ENCODE measurements around the genes MYOCD, HS3ST3B1 and PMP22.

DNA sequence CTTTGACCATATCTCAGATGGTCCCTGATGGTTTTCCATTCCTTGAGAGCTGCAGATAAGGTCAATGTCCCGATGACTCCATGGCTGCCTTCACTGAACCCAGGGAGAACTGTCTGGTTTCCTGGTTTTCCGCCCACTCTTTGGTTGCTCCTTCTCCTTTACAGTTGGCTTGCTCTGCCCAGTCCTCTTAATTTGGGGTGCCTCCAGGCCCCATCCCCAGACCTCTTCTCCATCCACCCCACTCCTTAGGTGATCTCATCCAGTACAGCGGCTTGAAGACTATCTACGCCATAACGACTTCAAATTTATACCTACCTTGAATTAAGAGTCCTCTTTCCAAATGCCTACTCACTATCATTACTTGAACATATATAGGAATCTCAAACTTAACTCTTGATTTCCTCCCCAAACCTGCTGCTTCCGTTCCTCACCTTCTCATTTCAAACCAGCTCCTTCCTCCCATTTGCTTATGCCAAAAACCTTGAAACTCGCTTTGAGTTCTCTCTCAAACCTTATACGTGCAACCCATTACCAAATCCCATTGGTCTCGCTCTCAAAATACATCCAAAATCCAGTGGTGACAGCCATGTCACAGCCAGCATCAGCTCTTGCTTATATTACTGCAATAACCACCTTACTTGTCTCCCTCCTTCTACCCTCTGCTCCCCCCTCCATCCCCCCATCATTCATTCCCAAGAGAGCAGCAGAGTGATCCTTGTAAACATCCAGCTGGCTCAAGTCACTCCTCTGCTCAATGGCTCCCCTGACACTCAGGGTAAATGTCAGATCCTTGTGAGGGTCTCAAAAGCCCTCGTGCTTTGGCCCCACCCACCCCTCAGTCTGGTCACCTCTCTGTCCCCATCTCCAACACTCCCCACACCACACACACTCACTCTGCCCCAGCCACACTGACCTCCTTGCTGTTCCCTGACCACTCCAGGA, 28.6 kb downstream of the GAS7 start:
- PRO-cap, result no peak

DNA sequence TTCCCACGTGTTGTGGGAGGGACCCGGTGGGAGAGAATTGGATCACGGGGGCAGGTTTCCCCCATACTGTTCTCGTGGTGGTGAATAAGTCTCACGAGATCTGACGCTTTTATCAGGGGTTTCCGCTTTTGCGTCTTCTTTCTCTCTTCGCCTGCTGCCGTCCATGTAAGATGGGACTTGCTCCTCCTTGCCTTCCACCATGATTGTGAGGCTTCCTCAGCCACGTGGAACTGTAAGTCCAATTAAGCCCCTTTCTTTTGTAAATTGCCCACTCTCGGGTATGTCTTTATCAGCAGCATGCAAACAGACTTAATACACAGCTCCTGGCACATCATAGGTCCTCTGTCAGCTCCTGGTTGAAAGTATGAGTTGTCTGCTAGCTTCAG, 81.1 kb downstream of the MYH13 start:
- PRO-cap, result no peak

GRCh38 chr17:10698327-10698846, 993 bp downstream of the ADPRM start:
- PRO-cap, result no peak

- PRO-cap, result no peak
These were observed 13.5 kb downstream of the TMEM220 start for GRCh38 chr17:10716280-10716809.

DNA sequence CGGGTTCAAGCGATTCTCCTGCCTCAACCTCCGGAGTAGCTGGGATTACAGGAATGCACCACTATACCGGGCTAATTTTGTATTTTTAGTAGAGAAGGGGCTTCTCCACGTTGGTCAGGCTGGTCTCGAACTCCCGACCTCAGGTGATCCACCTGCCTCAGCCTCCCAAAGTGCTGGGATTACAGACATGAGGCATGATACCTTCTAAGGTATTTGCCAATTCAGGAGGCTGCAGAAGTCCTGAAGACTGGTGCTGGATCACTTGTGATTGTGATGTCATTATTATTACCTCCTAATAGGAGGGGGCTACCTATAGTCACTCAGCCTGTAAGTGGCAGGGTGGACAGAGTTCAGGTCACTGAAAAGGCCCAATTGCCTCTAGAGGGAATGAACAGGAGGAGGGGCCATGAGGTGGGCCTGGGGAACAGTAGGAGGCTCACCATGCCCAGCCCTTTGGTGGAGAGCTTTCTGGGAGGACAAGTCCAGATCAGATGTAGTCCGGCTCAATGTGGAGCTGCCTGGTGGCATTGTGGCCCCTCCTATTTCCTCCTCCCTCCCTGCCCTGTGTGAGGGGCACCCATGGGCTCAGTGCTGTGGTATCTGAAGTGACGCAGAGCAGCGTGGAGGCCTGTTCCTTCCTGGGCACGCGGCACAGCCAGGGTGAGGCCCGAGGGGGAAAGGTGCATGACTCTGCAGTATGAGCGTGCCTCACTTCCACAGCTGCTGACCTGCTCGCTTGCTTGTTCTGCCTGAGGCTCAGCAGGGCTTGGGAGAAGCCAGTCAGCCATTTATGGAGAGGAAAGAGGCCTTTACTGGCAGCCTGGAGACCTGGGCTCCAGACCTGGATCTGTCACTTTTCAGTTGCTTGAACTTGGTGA, 12.0 kb downstream of the TMEM238L start:
- PRO-cap, result no peak

DNA sequence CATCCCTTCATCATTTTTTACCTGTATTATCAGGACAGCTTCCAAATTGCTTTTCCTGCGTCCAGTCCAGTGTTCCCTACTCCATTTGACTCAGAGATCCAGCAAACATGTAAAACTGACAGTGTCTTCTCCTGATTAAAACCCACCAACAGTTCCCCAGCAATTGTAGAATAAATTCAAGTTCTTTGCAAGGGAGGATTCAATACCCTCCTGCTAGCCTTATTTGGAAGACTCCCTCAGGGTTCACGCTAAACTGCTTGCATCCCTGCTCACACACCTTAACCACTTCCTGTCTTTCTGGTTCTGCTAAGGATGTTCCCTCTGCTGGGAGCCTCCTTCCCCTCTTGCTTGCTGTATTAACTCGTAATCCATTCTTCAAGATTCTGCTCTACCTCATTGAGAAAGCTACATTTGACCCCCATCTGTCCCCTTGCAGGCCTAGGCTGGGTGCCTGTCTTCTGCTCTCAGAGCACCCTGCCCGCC, 2.4 kb upstream of the SHISA6 start:
- PRO-cap, result no peak

DNA sequence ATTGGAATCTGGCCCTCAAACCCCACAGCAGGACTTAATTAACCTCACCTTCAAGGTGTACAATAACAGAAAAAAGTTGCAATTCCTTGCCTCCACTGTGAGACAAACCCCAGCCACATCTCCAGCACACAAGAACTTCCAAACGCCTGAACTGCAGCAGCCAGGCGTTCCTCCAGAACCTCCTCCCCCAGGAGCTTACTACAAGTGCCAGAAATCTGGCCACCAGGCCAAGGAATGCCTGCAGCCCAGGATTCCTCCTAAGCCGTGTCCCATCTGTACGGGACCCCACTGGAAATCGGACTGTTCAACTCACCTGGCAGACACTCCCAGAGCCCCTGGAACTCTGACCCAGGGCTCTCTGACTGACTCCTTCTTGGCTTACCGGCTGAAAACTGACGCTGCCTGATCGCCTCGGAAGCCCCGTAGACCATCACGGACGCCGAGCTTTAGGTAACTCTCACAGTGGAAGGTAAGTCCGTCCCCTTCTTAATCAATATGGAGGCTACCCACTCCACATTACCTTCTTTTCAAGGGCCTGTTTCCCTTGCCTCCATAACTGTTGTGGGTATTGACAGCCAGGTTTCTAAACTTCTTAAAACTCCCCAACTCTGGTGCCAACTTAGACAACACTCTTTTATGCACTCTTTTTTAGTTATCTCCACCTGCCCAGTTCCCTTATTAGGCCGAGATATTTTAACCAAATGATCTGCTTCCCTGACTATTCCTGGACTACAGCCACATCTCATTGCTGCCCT, 23.1 kb downstream of the ZNF18 start:
- PRO-cap, result no peak

- PRO-cap, result no peak
These were observed 22.2 kb downstream of the ZNF18 start for GRCh38 chr17:11975024-11975549.

DNA sequence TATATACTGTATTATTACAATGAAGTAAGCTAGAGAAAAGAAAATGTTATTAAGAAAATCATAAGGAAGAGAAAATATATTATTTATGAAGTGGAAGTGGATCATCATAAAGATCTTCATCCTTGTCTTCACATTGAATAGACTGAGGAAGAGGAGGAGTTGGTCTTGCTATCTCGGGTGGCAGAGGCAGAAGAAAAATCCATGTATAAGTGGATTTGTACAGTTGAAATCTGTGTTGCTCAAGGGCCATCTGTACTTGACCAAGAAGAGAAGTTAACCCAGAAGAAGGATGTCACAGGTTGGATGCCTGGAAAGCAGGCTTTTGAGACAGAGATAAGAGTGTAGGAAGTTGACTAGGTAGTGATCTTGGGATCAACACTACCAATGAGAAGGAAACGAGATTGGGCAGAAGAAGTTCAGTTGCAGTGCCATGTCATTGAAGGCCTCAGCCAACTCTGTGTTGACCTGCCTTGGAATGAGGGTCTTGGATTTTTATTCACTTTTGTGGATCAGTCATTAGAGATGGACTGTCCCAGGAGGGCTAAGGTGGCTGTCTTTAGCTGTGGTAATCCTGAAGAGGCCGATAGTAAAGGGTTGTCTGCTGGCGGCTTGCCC, 117.8 kb downstream of the MAP2K4 start:
- PRO-cap, result no peak

GRCh38 chr17:12619406-12619964, 46.2 kb upstream of the MYOCD start:
- PRO-cap, result no peak

DNA sequence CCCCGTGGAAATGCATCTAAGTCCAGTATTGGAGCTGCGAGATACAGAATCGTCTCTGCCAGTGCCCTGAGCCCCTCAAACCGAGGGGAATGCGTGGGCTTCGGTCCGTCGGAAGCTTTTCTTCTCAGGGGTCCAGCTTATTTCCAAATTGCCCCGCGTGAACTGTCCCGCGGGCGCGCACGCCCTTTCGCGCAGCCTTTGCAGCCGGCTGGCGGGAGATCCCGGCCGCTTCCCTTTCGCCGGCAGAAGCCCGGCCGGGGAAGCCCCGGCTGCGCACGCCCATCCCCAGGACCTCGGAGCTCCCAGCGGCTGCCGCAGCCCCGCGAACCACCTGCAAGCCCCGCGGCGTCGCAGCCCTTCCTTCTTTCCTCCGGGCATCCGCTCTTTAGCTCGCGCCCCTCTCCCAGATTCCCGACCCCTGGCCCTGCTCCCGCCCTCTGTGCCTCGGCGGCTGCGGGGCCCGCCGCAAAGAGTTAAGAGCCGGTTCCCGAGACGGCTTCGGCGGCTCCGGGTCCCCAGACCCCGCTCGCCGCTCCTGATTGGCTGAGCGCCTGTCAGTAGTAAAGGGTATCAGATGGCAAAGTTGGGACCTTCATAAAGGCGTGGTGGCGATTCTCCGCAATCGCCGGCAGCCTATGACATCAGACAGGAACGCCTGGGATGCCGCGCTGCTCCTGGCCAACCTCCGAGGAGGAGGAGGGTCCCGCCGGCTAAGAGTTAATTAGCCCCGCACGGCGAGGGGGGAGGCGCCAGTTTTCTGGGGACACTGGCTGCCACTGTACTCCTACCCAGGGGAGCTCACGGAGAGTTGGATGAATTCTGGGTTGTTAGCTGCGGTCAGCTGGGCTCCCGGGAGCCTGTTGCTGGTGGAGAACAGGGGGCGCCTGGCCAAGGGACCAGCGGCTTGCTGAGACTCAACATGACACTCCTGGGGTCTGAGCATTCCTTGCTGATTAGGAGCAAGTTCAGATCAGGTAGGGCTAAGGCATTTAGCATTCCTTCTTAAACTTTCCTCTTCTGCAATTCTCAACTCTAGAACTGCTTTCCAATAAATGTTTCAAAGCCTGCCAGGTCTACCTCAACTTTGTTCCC, at the start of gene MYOCD:
Gene MYOCD (plus strand): TSS at position 621 of the 1,092 bp plus-strand sequence.
- PRO-cap, result no peak

DNA sequence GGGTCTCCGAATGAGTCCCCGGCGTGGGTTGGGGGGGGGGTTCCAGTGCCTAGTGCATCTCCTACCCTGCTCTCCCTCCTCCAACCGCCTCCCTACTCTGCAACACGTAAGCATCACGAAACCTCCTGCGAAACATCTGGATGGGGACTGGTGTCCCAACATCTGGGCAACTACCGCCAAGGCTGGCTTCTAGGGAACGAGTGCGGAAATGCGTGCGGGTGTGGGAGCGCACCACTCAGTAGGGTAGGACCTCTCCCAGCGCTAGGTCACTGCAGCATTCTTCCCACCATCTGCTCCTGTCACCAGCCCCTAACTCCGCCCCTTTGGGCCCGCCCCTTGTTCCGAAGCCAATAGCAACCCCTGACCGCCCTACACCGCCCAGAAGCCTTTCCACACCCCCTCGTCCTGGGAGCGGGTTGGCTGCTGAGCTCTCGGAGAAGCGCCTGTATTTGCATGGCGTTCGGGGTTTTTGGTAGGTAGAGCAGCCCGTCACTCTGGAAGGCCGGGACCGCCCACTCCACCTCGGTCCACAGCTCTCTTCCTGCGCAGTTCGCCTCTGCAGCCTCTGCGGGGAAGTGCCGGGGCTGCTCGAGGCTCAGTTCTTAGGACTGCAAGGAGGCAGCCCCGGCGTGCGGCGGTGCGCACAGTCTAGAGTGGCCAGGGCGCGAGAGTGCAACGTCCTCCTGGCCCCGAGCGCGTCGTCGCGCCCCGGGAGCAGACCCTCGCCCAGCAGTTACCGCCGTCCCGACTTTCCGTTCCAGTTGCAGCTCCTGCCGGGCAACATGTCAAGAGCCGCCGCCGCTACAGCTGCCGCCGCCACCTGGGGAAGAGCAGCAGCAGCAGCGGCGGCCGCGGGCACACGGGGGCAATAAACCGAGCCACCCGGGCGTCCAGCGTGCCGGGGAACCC, at the start of gene HS3ST3B1:
Gene HS3ST3B1 (plus strand): TSS at position 546 of the 909 bp plus-strand sequence.
- PRO-cap, result bidirectional peak, plus-strand start at position 548 of the sequence, minus-strand start at position 295 of the sequence

DNA sequence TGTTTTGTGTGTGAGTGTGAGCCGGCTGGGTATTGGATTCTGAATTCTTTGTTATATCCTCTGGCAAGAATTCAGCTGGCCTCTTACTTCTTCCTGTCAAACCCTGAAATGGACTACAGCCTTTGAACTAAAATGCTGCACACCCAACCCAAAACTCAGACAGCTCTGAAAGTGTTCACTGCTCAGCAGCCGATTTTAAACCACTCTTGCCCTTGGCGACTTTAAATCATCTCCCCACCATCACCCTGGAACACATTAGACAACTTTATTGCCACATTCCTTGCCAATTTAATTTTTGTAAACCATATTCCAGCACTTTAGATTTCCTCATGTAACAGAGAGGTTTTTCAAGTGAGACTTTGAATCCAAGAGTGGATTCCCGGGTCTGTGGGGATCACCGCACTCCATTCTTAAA, 461.1 kb downstream of the PMP22 start:
- PRO-cap, result no peak

- PRO-cap, result no peak
These were observed 152.0 kb downstream of the PMP22 start for GRCh38 chr17:15113112-15113504.

DNA sequence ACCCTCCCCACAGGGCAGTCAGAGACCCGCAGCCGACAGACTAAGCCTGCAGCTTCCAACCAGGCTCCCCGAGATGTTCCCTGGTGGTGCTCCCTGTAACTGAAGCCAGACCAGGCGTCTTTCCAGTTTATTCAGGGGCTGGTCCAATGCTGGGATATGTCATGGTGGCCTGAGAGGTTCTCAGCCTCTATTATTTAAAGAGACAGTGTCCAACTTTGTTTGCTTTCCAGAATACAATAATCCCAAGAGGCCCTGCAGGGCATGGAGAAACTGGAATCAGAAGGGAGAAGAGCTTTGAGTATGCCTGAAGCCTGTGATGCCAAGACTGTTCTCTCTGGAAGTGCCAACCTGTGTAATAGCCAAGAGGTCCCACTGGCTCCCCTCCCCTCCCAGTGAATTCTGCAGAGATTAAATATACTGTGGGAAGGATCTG, at the start of gene PMP22:
Gene PMP22 (minus strand): TSS at position 101 of the 433 bp plus-strand sequence.
- PRO-cap, result unidirectional peak, minus-strand start at position 101 of the sequence

DNA sequence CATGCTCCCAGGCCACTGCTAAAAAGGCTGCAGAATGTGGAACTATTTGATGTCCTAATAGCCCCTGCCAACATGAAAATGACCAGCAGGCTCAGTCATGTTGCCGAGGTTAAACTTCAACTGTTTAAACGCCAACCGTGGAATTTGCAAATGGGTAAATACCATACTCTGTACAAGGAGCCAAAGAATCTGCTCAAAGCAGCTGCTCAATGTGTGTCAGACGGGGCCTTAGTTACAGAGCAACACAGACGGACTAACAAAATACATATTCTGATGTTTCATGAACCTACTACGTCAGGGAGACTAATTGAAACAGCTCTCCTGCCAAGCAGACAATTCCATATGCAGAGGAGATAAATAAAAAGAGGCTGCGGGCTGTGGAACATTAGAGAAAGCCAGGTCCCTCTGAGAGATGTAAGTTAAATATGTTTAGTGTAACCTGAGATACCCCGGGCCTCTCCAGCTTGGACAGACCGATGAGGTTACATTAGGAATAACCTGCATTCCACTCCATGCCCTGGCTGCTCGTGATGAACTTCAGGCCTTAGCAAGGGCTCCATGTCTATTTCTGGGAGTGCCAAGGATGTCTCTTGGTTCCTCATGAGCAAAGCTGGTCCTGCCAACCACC, 33.1 kb downstream of the CDRT4 start:
- PRO-cap, result no peak

DNA sequence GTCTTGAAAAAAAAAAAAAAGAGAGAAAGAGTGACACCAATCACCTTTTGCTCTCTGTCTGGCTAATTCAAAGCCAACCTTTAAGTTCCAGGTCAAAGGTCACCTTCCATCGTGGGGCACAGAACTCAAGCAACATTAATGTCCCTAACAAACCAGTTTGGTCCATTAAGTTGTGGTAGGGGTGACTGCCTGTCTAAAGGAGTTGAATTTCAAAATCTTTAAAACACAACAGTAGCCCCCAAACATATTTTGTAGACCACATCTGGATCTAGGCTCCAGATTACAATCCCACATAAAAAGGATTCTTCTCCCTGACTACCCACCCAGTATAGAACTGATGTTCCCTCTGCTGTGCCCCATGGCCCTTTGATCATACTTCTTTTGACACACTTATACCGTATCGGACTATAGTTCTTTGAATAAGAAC, 6.3 kb upstream of the CDRT4 start:
- PRO-cap, result no peak

DNA sequence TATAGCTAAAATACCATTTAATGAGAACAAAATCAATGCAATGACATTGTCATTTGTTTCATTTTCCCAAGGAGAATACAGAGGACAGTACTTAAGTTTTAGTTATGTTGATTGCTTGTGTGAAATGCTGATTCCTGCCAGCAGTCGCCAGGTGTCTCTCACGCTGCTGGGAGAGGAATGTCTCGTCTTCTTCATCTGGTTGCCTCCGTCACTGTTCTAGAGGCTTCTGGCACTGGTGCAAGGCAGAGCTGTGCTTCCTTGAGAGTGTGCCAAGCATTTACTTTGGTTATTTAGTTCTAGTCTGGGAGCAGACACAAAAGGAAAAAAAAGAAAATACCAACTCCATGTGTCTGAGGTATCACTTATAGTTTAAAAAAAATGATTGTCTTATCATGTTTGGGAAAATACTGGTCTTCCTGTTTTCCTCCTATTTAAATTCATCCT, 10.6 kb upstream of the TVP23C start:
- PRO-cap, result no peak

- PRO-cap, result no peak
These were observed 26.1 kb upstream of the FBXW10B start for GRCh38 chr17:15645644-15645877.

DNA sequence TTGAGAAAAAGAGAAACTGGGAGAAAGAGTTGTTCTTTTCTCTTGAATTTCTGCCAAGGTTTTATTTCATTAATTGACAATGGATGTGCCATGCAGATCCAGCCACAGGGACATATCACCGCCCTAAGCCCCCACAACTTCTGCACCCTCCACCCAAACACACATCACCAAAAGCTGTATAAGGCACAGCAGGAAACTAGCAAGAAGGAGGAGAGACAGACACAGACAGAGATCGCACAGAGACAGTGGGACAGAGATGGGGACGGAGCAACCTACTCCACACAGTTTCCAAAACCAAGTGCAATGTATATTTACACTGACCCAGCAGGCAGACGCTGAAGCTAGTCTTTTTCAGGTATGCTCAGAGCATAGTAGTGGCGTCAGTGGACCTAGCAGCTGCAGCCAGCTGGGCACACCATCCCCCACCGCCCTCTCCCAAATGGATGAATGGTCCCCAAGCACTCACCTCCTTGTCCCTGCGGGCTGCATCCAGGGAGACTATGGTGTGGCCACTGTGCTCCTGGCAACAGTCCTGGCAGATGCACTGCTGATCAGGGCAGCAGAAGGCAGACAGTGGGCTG, 31.2 kb upstream of the FBXW10B start:
- PRO-cap, result no peak

Data from mesenteric fat pad (tissue), 1 donor.